ENCODE measurements around the genes MNT and TRPV1.

GRCh38 chr17:2055277-2055620, 346 bp downstream of the HIC1 start:
- PRO-cap, result no peak

GRCh38 chr17:2171678-2172516, 117.0 kb downstream of the HIC1 start:
- PRO-cap, result bidirectional peak, plus-strand start at chr17:2172356, minus-strand start at chr17:2172239

DNA sequence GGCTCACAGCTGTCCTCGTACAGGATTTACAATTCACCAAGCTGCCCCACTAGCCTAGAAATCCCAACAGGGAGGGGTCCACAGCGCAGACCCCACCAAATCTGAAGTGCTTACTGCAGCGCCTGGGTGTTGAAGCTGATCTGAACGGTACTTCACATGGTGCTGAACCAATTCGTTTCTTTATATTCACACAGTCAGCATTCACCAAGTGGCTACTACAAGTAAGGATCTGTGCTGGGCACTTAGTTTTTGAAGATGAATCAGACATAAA, 95.3 kb downstream of the SMG6 start:
- PRO-cap, result no peak

DNA sequence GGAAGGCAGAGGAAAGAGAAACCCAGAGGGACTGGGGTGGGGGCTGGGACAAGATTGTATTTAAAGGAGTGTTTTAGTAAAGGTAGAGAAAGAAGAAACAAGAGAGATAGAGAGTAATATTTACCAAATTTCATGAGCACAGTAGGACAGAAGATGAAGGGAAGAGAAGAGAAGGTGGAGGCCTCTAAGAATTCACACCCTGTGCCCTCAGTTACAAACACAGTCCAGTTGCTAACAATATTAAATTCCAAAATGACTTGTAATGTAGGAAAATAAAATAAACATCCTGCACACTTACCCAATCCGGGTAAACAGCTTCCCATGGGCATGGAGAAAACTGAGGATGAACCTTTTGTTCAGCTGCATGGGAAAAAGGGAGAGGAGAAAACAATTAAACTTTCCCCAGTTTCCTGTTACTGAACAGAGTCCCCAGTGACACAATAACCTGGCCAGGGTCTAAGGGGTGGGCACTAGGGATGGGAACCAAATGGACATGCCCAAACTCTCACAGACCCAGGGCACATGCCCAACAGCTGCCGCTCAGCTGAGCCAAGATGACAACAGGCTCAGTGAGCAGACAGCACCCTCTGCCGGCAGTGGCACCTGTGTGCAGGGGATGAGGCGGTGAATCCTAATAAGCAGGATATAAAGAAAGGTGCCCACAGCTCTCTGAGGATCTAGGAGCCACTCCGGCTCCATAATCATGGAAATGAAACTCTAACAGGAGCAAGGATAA, 59.1 kb downstream of the SMG6 start:
- PRO-cap, result no peak

- PRO-cap, result no peak
Measured at GRCh38 chr17:2299608-2300931, 3.5 kb downstream of the SMG6 start.

DNA sequence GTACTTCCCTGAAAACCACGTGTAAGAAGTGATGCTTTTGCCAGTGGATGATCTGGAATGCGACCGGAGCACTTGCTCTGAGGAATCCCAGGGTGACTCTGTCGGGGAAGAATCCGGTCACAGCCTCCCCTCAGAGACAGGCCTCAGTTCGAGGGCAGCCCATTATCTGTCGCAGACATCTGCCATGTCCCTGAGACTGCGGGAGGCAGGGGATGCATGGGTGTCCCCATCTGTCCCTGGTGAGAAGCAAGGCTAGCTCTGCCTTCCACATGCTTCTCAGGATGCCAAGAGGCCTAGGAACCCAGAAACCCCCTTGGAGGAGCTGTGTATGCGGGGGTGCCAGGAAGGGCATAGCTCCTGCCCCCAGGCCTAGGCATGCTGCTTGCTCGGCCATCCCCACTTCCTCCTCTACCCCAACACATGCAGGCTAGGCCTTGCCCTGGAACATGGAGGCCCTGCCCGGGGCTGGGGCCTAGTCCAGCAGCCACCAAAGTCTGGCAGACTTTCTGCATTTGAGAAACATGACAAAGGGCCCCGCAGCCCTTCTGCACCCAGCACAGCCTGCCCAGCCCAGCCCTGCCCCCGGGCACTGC, 20.5 kb downstream of the MNT start:
- PRO-cap, result no peak

DNA sequence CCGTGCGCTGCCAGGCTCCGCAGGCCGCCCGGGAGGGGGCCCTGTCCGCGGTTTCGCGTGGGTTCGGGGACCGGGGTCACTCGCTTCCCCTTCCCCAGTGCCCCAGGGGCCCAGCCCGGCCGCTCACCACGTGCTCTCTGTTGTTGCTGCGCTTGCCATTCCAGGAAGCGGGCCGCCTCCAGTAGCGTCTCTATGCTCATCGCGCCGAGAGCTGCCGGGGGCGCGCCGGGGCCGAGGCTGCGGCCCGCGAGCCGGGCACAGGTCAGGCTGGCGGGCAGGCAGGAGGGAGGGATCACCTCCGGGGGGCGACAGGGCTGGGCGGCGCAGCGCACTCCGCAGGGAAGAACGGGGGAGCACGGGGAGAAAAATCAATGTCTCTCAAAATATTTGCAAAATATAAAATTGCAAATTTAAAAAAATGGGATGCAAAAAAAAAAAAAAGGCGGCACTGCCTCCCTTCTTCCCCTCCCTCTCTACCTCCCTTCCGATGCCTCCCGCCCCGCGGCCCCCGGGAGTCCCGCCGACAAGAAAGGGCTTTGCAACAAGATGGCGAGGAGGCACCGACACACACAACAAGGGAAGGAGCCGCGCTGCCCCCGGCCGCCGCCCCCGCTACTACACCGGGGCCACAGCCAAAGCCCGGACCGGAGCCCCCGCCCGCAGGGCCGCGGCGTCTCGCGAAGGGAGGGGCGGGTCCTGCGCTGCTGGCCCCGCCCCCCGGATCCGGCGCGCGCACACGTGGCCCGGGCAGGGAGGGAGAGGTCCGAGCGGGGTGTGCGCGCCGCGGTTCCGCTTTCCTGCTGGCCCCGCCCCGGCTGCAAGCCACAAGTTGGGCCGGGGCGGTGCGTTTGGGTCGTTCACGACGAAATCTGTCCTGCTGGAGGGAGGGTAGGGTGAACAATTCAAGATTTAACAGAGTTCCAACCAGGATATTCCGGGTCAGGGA, at the start of gene MNT:
TSS of gene MNT (minus strand) at position 548 of the 946 bp plus-strand sequence.
- PRO-cap, result bidirectional peak, plus-strand start at position 827 of the sequence, minus-strand start at position 617 of the sequence

GRCh38 chr17:2401459-2401847, 593 bp upstream of the MNT start:
- PRO-cap, result bidirectional peak, plus-strand start at chr17:2401711, minus-strand start at chr17:2401646

- PRO-cap, result bidirectional peak, plus-strand start at chr17:2402225, minus-strand start at chr17:2402020
Measured at GRCh38 chr17:2401848-2402556, 1.1 kb upstream of the MNT start.

GRCh38 chr17:2484861-2485461, 26.7 kb downstream of the METTL16 start:
- PRO-cap, result no peak

DNA sequence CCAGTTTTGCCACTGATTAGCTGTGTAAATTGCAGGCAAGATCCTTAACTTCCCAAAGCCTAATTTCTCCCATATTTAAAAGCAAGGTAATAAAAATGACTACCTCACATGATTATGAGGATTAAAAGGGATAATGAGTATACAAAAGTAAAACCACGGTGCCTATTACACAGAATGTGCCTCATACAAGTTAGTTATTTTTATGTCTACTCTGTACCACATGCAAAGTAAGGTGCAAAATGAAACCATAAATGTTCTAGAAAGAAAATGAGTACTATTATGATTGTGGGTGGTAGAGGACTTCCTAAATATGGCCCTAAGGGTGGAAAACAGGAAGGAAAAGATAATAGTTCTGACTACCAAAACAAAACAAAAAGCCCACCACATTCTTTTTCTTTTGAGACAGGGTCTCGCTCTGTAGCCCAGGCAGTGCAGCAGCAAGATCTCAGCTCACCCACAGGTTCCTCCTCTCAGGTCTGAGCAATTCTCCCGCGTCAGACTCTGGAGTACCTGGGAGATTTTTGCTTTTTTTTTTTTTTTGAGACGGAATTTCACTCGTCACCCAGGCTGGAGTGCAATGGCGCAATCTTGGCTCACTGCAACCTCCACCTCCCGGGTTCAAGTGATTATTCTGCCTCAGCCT, 21.4 kb upstream of the PAFAH1B1 start:
- PRO-cap, result no peak

DNA sequence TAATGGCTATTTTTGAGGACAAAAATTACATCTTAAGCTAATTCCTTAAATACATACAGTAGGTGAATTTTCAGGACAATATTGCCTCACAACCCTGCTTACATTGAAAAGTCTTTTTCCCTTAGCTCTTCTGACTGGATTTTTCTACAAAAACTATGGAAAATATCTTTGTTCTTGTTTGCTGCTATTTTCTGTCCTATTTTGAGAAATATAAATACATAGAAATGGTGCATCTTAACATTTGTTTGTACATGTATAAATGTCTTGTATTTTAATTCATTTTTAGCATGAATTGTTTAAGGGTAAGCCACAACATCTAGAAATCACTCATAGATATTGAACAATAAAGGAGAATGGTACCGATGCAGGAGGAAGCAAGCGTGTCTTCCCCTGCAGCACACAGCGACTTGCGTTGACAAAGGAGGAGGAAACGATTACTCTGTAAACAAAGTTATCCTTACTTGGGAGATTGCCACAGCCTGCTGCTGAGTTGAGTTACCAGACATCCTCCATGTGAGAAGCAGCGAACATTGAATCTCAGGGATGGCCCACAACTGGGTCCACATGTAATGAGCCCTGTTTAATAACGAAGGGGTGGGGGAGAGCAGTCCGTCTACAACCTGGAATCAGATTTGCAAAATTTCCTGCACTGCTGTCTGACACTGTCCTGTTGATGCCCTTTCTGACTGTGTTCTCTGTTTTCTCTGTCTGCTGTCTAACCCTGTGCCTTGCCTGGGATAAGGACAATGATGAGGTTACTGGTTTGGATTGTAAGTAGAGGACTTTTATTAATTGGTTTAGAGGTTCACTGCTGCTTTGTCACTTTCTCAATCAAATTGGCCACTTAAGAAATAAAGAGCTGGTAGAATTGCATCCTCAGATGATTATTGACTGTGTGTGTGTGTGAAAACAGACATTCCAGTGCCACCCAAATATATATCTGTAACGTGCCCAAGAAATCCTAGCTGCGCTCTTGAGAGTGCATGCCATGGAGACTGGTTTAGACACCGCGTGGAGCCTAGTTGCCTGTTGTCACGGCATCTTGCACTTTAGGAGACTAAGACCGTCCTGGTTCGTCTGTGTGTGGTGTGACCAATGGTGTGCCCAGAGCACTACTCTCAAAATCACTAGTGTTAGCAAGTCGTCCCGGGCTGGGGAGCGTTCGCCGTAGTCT, 27.5 kb downstream of the CLUH start:
- PRO-cap, result no peak

DNA sequence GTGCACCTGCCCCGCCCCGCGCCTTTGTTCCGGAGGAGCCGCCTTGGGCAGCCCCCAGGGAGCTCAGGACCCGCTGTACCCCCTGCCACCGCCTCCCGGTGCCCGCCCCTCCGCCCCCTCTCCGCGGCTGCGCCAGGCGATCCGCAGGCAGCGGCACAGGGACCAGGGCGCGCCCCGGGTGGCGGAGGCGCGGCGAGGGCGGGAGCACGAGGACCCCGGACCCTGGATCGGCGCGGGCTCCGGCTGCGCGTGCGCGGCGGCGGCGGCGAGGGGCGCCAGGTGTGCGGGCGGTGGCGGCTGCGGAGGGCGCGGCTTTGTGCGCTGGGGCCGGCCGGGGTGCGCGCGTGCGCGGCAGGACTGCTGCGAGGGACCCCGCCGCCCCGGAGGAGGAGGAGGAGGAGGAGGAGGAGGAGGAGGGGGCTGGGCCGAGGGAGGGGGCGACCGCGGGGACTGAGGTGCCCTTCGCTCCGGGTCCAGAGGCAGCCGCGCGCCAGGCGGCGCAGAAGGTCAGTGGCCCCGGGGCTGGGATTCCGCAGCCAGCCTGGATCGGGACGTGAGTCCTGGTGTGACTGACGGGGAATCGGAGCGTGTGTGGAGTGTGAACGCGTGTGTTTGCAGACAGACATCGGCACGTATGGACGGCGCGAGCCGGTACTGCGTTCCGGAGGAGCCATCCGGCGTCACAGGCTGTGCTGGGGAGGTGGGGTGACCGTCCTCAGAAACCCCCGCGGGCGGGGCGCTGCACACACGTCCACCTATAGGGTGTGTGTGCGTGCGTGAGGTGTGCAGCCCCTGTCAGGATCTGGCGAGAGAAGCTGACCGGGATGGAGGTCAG, 19.6 kb upstream of the RAP1GAP2 start:
- PRO-cap, result no peak

DNA sequence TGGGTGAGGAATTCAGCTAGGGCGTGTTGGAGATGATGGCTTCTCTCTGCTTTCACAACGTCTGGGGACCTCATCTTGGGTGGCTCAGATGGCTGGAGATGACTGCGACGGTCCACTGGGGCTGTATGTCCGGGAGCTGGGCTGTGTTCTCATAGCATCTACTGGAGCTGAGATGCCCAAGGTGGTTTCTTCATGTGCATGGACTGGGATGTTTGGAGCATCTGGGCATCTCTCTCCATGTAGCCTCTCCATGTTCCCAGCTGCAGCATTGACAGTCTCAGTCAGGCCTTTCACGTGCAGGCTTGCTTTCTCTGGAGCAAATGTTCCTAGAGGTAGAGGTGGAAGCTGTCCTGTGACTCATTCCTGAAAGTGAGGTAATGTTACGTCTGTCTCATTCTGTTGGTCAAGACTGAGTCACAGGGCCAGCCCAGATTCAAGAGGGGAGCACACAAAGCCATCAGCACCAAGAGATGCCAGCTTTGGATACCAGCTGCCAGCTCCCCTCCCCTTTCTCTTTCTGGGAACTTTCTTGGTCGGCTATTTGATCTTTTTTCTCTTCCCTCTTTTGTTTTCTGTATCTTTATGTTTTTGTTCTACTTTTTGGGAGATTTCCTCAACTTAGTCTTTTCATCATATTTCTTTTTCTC, 96.3 kb downstream of the RAP1GAP2 start:
- PRO-cap, result no peak

DNA sequence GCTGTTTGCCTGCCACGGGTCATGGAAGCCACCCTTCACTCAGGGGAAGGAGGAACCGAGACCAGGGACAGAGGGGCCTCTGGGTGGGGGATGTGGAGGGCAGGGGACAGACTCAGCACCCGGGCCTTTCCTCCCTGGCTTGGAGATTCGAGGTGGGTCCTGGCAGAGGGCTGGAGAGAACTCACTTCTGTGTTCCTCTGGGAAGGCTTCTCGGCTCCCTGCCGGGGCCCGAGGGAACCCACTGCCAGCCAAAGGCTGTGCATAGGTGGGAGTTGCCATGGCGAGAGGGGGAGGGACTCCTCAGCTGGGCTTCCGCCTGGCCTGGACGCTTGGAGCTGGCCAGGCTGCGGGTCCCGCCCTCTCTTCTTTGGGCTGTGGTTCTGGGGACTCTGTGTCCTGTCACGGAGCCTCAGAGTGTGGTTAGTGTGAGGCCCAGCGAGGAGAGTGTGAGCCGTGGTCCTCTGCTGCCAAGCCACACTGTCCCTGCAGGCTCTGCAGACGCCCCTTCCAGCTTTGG, 123.2 kb downstream of the OR1D5 start:
- PRO-cap, result no peak

DNA sequence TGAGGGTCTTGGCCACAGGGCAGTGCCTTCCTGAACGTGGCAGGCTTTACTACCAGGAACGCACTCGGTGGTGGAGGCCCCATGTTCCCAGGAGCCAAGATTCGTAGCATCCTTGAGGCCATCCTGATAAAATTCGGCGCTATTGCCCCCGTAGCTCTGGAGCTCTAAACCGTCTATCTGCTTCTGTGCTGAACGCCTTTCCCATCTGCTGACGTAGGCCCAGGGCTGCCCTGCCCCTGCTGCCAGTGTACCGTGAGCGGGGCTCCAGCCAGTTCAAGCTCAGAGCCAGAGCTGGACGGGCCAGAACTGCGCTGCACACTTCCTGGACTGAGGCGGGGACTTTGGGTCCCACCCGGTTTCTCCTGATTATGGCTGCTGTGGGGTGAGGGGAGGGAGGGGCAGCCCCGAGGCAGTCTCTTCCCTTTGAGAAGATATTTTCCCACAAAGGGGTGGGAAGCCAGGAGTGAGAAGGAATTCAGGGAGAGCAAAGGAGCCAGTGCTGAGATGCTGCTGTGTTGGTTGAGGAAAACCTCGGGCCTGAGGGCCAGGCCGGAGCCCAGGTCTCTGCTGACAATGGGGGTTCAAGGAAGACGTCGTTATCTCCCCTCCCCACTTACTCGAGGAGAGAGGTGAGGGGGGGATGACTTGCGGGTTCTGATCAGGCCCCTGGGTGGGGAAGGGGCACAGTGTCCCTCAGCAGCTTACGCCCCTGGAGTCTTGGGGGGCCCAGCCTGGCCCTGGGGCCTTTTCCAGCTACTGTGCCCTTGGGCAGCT, 29.4 kb downstream of the OR1D5 start:
- PRO-cap, result no peak

DNA sequence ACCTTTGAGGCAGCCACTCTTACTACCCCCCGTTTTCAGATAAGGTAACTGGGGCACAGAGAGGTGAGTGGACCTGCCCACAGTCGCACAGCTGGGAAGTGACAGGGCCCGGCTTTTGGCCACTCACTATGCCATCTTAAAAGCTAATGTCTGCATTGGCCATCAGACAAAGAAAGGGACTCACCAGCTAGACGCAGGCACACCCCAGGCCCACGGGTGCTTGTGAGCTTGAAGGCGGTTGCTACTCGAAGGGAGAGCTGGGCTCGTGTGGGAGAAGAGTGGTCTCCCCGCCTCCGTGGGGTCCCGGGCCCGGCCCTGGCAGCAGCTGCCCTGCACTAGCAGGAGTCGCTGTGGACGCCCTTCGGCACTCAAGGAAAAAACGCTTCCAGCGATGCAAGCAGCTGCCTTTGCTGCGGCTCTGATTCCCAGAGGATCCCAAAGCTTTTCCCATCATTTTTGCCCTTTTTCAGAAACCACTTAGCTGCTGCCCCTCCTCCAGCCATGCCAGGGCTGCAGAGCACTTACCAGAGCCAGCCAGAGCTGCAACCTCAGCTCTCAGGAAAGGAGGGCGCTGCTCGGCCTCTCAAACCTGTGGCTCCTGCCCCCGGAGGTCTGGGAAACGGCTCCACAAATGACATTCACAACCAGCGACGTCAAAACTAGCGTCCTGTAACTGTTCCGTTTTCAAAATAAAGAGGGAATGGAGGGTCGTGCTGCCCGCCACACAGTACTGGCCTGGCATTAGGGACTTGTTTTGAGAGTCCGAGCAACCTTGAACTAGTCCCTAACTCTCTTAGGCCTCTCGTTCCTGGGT, 12.3 kb downstream of the TRPV1 start:
- PRO-cap, result unidirectional peak, minus-strand start at position 381 of the sequence

GRCh38 chr17:3609252-3609475, at the start of gene TRPV1:
TRPV1 (minus strand) TSS chr17:3609411.
- PRO-cap, result no peak

- PRO-cap, result no peak
Measured at GRCh38 chr17:3609476-3609875, 265 bp upstream of the TRPV1 start.

GRCh38 chr17:3688821-3689217, 7.1 kb downstream of the P2RX5 start:
- PRO-cap, result no peak

All from cardiac septum (tissue), 1 donor.